ENCODE measurements around the gene PRKN.

DNA sequence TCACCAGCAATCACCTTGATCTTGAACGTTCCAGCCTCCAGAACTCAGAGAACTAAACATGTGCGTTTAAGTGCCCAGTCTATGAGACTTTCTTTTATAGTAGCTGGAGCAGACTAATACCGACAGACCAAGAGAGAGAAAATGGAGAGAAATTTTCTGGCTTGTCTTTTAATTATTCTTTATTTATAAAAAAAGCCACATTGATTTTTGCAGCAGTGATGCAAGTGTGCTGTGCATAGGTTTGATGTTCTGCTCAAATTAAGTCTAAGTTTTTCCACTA is 366.1 kb downstream of the PRKN start:
- PRO-cap = no peak

- PRO-cap = no peak
These were observed 259.8 kb downstream of the PRKN start for GRCh38 chr6:162467679-162468326.

- PRO-cap = no peak
These were observed 46.1 kb downstream of the PRKN start for GRCh38 chr6:162681279-162681966.

- PRO-cap = no peak
These were observed 29.2 kb downstream of the PRKN start for GRCh38 chr6:162698370-162698838.

DNA sequence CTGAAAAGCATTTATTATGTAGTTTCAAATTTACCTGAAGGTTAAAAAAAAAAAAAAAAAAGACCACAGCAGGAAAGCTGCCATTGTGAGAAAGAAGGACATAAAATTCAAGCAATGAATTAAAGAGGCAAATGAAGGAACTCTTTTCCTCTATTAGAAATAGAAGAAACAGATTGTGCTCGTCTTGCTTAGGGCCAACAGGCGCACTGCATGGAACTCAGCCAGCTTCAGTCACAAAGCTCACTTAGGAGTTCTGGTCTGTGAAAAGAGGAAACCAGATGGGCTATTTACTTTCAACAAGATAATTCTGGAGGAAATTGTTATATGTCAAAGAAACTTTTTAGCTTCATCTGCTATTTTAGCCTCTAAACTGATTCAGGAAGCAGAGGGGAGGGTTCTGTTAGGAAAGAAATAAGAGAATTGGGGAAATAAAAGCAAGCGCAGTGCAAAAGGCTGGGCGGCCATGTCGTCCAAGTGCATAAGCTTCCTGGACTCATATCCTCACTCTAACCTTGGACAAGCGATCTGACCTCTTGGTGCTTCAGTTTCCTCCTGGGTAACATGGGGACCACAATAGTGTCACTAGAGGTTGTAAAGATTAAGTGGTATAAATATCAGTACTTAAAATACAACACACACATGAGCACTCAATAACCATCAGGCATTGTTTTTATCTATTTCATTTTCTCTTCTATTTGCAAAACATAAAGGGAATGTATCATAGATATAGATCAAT is 21.3 kb downstream of the PRKN start:
- PRO-cap = no peak

- PRO-cap = no peak
These were observed at the start of gene PRKN for GRCh38 chr6:162726816-162728144. Gene PRKN (minus strand): TSS chr6:162727766.

GRCh38 chr6:163249616-163249948 is 164.9 kb upstream of the QKI start:
- PRO-cap = no peak

DNA sequence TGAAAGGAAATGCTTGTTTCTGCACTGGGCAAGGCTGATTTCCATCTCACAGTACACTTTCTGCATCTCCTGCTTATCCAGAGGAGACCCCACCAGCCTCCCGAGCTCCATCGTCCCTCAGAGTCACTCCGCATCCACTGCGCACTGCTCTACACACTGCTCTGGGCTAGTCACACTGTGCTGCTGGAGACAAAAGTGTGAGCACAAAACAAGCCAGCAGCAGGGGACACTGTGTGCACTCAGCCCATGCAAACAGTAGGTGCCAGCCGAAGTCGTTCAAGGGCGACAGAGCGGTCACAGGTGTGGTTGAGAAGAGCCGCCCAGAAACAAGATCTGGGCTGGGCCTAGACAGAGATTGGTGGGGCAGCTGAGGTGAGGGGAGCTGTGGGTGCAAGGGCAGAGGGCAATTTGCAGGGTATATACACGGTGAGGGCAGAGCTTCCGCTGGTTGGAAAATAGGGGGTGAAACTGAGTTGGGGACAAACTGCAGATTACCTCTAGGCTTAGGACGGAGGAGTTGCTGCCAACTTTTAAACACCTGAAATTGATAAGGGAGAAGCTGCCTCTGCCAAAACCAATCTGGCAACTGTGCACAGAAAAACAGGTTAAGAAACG is 150.2 kb upstream of the QKI start:
- PRO-cap = no peak

- PRO-cap = no peak
These were observed 68.0 kb upstream of the QKI start for GRCh38 chr6:163346357-163347062.

GRCh38 chr6:163352013-163352673 is 62.4 kb upstream of the QKI start:
- PRO-cap = no peak

GRCh38 chr6:163466117-163467198 is 51.9 kb downstream of the QKI start:
- PRO-cap = no peak

DNA sequence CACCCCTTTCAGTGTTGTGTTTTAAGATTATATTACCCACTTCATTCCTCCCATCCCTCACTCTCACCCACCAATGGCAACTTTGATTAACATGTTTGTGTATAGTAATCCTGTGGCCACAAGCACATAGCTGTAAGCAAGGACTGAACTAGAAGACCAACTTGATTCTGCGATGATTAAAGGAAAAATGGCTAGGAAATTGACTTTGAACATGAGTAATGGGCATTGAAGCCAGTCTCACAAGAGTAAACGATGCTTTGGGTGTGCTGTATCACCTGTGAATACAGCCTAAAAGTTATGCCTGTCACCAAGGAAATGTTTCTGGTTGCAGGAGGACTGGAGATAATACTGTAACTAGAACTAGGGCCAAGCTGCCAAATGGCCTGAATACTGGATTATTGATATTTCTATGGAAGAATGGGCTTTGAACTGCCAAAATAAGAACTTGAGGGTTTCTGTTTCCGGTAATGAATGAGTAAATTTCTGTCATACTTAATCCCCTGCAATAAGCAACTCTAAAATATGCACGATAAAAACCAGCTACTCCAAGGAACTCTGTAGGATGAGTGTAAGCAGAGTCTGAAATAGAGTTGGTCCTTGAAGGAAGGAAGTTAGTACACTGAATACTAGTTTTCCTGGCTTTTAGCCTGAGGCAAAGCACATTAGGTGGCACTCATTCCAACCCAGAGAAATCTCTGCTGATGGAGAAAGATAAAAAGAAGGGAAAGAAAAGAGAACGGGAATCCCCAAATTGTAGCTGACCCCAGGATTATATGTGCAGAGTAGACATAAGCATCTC is 92.5 kb downstream of the QKI start:
- PRO-cap = no peak

- PRO-cap = no peak
These were observed 119.0 kb downstream of the QKI start for GRCh38 chr6:163533516-163533862.

GRCh38 chr6:163777016-163777465 is 362.5 kb downstream of the QKI start:
- PRO-cap = no peak

DNA sequence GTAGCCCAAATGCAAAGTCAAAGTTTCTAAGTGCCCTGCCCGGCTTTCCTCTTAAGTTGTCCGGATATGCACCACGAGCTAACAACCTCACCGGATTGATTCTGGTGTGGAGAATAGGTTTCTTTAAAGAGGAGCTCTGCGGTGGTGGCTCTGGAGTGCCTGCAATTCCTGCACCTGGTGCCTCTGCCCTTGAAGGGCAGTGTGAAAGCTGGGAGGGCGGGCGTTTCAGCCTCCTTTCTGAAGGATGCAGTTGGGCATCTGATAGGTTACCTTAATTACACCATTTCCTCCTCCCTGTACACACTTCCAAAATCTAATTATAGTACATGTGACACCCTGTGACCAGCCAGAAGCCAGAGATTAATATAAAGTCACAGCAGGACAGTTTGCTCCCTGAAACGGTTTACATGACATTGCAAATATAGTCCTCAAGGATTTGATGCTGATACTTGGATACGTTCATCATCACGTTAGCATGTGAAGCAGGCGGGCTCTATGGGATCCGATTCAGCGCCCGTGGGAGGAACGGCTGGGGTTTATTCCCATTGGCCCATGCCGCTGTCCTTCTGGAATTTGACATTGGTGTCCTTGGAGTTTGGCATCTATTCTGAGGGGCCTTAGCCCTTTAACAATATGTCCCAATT is 548.1 kb downstream of the QKI start:
- PRO-cap = no peak

DNA sequence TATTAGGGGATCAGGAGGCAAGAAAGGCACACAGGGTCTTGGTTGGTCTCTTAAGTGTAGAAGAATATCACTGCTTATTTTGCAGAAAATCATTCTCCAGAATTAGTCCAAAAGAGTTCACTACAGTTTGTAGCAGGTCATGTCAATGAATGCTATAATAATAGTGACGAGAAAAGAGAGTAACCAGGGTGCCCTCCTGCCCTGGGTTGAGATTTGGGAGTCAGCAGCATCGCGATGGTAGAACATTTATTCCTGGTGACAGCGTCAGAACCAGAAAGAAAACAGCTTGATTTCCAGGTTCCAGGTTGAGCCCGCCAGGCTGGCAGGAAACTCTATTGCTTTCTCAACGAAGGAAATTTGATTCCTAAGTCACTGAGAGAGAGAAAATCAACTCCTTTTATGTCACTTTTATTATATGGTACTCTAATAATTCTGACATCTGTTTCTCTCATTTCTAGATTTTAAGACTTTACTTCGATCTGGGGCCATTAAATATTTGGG is 550.3 kb downstream of the QKI start:
- PRO-cap = no peak

GRCh38 chr6:164084975-164086329 is 670.9 kb downstream of the QKI start:
- PRO-cap = no peak

DNA sequence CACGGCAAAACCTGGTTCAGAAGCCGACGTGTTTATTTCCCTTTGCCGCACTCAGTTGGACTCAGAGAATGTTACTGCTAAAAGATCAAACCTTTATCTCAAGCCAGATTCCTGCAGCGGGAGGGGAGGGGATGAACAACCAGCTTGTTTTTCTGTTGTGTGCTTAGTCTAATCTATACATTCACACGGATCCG is 690.9 kb downstream of the QKI start:
- PRO-cap = no peak

DNA sequence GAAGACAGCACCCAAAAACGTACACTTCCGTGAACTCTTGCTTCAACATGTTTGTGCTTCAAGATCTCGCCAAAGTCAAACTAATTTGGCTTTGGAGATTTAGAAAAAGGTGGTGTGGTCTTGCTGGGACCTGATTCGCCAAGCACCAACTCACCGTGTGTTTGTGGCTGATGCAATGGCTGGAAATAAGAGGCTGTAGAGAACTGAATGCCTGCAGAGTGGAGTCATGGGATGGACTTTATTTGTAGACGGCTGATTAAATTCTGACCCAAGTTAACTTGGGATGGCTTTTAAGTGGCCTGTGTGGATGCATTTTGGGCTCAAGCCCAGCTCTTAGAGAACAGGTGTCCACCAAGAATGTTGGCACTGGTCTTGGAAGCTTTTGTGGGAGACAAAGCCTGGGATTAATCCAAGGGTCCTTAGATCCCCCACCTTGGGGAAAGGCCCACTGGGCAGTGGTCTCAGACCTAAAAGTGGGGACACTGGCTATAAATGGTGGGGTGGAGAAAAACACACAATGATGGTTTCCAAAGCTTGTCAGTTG is 693.1 kb downstream of the QKI start:
- PRO-cap = no peak

- PRO-cap = no peak
These were observed 693.6 kb downstream of the QKI start for GRCh38 chr6:164108103-164108612.

All from neutrophil (primary cell).